Umbilical cord (tissue), 2 donors: Measurements from ENCODE around the genes VAMP3, PER3 and PARK7.

DNA sequence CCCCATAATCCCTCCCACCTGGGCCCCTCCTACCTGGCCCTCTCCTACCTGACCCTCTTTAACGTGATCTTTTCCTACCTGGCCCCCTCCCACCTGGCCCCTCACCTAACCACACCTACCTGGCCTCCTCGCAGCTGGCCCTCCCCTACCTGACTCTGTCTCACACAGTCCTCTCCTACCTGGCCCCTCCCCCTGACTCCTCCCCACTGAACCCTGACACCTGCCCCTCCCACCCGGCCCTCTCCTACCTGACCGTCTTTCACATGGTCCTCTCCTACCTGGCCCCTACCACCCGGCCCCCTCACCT is 220.6 kb upstream of the VAMP3 start:
- RAMPAGE, long total RNA, result no peak

GRCh38 chr1:7645092-7645569 is 126.0 kb upstream of the VAMP3 start:
- RAMPAGE, long total RNA, result no peak

DNA sequence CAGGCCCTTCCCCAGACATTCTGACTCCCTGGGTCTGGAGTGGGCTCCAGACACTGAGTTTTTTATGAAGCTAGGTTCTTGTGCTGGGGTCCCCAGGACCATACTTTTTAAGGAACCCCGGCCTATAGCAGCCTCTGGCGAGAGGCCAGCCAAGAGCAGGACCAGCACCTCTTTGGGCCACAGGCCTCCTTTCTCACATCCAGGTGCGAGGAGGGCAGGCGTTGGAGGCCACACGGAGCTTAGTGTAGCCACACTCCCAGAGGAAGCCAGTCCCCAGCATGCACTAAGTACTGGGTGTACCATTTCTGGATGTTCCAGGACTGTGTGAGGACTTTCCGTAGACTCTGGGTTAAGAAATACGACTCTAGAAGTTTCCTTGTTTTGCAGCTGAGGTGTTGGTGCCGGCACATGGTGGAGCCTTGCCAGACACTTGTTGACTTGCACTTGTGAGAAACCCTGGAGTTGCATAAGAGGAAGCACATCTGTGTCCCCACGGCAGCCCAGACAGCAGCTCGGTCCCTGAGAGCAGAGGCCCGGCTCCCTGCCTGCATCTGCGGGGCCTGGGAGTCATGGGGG is 122.2 kb upstream of the VAMP3 start:
- RAMPAGE, long total RNA, result no peak

DNA sequence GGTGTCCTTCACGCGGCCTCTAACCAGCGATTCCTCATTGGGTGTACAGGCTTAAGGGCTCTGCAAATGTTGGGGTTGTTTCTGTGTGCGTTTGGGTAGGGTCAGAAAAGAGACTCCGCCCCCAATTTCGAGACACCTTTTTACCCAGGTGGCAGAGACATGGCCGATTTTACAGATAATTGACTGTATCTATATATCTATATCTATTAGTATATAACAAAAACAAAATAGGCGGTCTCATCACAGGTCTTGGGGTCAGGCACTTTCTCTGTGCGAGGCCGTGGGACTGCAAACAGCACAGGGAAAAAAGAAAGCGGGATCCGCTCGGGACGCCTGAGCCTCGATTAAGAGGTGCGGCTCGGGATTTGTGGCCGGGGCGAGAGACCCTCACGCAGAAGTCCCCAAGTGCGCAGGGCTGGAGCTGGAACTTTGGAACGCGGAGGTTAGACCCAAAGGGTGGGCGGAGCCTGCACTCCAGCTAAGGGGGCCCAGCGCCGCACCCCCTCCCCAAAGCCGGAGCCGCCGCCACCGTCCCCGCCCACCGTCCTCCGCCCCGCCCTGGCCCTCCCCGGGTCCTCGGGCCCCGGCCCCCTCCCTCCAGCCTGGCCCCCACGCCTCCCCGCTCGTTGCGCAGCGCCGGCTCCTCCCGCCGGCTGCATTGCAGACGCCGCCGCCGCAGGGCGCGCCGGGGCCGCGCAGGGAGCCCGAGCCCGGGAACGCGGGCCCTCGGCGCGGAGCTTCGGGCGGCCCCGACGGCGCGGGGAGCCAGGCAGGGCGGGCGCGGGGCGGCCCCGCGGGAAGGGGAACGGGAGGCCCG is 67.4 kb upstream of the VAMP3 start:
- RAMPAGE, long total RNA, result no peak

DNA sequence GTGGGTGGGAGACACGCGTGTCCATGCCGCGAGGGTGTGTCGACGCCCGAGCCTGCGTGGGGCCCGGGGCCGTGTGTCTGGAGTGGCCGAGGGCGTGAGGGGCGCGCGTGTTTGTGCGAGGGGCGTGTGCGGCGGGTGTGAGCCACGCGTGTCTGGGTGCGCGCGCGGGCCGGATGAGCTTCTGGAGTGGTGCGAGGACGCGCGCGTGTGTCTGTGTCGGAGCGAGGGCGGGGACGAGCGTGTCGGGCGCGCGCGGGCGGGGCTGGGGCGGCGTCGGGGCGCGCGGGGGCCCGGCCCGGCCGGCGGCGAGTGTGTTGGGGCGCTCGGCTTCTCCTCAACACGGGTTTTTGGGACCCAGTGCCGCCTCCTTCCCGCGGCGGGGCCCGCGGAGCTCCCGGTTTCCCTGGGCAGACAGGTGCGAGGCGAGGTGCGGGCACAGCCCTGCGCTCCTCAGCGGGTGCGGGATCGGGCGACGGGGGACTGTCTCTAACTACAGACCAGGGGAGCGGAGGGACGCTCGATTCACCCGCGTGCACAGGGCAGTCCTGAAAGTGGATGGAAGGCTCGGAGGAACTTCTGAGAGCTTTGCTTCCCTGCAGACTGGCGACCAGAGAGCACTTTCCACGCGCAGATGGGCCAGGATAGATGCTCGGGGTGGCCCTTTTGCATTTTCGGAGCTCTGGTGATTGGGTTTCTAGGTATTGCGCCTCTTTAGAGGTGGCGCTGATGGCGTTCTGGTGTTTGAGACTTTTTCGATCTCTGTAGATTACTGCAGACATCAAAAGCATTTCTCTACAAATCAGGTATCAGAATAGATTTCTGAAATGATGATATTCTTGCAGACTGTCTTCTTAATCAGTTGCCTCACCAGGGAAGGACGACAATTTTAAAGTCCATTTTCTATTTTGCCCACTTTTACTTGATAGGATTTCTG is 65.6 kb upstream of the VAMP3 start:
- RAMPAGE, long total RNA, result no peak

GRCh38 chr1:7771048-7772160 is at the start of gene VAMP3:
Gene VAMP3, plus strand, starts transcription at chr1:7771296.
- RAMPAGE, long total RNA, result start-site peak on the plus strand at chr1:7771272-7771353, 154 and 50 reads in 2 replicates

GRCh38 chr1:7783911-7784993 is at the start of gene PER3:
Gene PER3, plus strand, starts transcription at chr1:7784291.
- RAMPAGE, long total RNA, result start-site peak on the plus strand at chr1:7784295-7784366, 92 and 30 reads in 2 replicates

DNA sequence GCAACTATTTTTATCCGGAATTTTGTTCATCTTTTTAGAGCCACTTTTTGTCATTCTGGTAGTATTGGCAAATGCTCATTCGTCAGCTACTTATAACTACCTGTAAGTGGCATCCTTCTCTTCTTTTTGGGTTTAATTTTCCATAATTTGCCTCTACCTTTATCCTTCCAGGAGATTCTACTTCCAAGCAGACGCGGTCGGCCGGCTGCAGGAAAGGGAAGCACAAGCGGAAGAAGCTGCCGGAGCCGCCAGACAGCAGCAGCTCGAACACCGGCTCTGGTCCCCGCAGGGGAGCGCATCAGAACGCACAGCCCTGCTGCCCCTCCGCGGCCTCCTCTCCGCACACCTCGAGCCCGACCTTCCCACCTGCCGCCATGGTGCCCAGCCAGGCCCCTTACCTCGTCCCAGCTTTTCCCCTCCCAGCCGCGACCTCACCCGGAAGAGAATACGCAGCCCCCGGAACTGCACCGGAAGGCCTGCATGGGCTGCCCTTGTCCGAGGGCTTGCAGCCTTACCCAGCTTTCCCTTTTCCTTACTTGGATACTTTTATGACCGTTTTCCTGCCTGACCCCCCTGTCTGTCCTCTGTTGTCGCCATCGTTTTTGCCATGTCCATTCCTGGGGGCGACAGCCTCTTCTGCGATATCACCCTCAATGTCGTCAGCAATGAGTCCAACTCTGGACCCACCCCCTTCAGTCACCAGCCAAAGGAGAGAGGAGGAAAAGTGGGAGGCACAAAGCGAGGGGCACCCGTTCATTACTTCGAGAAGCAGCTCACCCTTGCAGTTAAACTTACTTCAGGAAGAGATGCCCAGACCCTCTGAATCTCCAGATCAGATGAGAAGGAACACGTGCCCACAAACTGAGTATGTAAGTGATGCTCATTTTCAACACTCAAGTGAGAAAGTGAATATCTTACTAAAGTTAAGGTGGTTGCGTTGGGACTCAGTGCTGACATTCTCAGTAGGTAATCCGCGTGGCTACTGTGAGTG is 25.6 kb downstream of the UTS2 start:
- RAMPAGE, long total RNA, result no peak

GRCh38 chr1:7953750-7954851 is 7.4 kb upstream of the PARK7 start:
- RAMPAGE, long total RNA, result no peak

DNA sequence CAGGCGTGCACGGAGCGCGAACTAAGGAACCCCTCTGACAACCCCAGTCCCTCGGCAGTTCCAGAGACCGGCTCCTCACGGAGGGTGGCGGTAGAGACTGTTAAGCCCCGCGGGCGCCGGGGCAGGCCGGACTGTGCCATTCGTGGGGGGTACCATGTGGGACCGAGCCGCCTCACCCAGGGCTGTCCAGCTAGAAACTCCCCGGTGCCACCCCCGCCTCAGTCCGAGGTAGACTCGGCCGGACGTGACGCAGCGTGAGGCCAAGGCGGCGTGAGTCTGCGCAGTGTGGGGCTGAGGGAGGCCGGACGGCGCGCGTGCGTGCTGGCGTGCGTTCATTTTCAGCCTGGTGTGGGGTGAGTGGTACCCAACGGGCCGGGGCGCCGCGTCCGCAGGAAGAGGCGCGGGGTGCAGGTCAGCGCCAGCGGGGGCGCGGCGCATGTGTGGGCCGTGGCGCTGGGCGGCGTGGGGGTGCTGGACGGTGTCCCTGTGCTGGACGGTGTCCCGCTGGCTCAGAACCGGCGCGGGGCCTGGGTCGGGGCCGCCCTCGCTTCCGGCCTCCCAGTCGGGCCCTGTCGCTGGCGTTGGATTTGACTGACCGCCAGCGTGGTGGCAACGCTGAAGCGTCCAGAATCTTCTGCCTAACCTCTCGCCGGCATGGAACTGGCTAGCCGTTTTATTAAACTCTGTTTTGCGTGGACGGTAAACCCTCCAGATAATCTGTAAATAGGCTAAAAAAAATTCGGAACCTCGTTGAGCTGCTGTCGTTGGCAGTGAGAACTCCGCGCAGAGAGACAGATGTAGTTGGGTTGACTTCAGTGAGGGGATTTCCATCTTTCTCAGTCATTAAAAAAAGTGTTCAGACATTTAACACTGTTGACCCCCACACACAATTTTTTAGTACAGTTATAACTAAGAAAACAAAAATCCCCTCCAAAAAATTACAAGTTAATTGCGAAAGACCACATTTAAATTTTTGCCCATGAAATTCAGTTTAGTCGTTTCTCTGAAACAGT is at the start of gene PARK7:
Gene PARK7 (plus strand): TSS at position 329 of the 1,013 bp plus-strand sequence.
- RAMPAGE, long total RNA, result start-site peak on the plus strand centred at position 337 of the sequence, 82 bp wide, 666 and 283 reads in 2 replicates

DNA sequence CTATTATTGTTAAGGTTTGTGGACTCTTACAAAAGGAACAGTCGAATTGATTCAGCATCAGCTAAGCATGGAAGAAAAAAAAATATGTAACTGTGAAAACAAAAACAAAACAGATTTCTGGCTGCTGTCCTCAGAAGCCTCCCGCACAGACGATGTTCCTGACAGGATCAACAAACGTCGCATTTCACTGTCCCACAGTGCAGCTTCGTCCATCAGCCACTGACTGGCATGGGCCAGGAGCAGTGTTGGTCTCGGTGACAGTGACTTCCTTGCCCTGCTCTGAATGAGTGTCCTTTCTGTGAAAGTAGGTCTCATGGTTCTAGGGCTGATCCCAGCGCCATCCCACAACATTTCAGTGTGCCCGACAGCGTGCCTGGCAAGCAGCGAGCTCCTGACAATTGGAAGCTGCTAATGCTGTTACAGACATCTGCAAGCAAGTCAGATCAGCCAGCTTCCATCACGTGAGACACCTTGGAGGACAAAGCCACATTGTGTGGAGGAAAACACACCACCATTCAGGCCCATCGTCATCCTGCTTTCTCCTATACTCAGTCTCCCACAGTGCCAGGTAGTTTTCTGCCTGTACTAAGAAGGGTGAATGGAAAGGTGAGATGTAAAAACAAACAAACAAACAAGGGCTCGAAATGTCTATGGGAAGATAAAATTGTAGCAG is 22.0 kb downstream of the ERRFI1 start:
- RAMPAGE, long total RNA, result no peak

DNA sequence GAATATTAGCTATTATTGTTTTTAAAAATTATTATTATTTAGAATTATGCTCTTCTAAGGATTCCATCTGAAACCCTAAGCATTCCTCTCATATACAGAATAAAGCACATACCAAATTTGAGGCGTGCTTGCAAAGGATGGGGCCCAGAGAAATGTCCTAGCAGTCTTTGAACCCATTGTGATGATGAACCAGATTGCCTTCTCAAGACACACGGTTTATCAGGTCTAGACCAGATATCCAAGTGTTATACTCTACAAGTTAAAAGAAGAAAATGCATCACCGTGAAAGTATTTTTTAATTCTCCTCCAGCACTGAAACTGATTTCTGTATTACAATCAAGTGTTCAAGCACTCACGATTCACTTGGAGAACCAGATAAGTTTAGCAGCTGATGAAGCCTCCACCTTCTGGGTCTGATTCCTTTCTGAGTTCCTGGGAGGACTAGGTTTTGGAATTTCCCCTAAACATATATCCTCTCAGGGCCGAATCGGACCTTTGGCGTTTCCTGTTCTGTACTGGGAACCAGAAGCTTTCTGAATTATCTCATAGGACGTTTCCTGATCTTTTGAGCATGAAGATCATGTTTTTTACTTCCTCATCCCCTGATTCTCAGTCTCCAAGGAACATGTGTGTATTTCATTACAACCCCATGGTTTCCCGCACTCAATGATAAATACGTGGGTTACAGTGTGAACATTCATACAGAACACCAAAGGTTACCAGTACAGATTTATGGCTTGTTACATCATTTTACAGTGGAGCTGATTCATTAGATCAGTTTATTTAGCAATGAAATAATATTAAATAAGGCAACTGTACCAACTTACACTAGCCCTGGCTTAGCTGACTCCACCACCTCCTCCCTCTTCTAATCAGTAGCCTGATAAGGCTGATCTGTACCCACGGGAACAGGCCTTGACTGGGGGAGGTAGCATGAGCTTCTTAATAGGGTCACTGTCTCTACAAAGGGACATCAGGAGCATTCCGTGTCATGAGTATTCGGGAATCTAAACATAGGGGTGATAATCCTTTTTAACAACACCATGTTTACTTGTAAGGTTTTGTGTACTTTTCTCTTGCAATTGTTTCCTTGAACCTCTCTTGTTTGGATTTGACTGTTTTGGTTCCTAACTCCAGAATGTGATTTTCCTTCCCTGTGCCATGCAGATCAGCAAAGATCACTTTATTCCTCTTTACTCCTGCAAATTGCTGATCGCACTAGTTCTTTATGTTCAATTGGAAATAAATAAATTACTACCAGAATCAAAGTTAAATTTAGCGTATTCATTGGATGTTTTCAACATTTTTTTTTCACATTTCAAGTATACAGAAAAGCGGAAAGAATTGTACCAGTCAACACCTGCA is 57.7 kb upstream of the ERRFI1 start:
- RAMPAGE, long total RNA, result no peak

DNA sequence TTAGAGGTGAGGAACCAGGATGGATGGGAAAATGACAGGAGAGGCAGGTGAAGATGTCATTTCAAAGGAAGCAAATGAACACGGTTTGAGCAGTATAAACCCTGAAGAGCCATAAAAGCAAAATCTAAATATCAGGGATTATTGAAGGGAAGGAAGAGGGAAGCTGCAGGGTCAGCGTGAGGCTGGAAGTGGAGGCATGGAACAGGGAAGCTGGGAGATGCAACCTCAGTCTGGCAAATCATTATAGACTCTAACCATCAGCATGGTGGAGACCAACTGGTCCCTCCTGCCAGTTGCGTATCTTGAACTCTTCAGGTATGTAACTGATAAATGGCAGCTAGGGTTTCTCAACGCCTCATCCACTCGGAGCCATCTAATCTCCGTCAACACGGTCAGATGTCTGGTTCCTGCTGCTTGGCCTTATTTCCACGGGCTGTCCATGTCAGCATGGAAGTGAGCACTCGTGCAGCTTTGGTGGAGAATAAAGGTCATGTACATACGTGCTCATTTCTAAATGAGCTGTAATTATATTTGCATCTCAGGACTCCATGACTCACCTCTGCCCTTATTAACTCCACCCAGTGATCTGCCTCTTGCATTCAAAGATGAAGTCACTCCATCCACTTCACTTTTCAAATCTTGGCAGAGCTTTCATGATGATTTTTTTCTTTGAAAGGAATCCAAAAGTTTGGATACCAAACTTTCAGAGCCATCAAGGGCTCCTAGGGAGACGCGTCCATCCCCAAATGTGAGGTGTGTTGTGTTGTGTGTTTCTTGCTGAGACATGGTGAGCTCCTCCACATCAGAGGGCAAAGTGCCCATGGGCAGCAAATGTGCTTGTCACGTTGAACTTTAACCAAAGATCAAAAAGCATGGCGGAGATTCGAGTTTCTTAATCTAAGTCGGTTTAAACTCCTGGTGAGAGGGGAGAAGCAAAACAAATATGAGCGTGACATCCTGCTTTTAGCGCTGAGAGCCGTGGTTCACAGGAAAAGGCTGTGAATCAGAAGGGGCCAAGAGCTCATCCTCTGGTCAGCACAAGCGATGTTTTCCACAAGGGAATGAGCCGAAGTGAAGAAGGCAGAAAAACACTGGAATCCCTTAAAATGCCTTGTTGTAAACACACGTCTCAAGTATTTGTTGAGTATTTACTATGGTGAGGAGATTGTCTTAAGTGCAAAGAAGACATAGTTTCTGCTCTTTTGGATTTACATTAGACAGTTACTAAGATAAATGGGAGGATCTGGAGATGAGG is 68.5 kb upstream of the ERRFI1 start:
- RAMPAGE, long total RNA, result no peak

DNA sequence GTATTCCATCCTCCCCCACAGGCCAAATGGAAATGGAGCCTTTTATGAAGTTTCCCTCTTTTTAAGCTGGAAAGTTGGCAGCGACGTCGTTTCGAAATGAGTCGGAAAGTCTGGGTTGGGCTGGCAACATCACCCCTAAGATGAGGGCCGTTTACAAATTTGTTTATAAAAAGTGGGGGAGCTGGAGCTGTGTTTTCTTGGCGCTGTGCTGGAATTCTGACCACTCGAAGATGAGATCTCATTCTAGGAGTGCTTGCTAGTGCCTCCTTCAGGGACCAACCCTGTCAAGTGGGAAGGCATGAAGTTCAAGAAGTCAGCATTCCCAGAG is 23.6 kb upstream of the SLC45A1 start:
- RAMPAGE, long total RNA, result no peak

GRCh38 chr1:8347610-8348149 is 29.8 kb downstream of the SLC45A1 start:
- RAMPAGE, long total RNA, result no peak

- RAMPAGE, long total RNA, result no peak
These were observed 79.8 kb downstream of the SLC45A1 start for GRCh38 chr1:8397542-8398227.

- RAMPAGE, long total RNA, result no peak
These were observed 94.1 kb downstream of the SLC45A1 start for GRCh38 chr1:8411964-8412540.

DNA sequence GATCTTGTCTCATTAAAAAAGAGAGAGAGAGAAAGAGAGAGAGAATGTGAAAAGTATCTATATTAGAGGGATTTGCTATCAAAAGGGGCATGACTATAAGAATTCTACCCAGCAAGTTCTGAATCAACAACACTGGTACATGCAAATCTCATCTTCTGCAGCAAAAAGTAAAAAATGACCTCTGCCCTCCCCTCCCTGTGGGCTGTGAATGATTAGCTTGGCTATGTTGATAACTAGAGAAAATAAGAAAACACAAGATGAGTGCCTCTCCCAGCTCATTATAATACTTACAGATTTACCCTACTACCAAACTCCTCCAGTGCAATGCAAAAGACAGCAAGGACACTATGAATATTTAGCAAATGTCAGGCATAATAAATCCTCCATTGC is 102.4 kb downstream of the SLC45A1 start:
- RAMPAGE, long total RNA, result no peak

DNA sequence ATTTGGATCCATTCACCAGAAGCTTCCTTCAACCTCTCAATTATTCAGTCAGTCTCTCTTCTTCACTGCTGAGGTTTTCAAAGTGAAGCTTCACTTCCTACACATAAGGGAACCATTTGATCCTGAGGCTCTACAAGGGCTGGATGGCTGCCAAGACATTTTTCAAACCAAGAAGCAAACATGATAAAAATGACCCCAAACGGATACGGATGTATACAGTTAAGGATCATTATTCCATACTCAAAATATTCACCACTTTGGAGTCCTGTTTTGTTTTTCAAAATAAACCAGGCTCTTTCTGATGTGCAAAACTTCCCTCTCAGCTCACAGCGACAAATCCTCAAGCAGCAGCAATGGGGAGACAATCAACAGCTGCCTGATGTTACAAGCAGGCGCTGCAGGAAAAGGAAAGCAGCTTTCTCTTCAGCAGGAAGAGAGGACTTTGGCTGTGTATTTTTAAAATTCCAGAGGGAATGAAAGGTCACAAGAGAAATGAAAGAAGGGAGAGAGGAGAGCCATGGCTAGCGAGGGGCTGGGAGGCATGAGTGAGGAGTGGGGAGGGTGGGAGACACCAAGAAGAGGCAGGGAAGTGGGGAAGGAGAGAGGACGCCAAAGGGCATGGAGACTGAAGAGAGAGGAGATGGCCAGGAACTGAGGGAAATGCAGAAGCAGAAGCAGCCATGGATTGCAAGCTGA is 145.4 kb downstream of the SLC45A1 start:
- RAMPAGE, long total RNA, result no peak

DNA sequence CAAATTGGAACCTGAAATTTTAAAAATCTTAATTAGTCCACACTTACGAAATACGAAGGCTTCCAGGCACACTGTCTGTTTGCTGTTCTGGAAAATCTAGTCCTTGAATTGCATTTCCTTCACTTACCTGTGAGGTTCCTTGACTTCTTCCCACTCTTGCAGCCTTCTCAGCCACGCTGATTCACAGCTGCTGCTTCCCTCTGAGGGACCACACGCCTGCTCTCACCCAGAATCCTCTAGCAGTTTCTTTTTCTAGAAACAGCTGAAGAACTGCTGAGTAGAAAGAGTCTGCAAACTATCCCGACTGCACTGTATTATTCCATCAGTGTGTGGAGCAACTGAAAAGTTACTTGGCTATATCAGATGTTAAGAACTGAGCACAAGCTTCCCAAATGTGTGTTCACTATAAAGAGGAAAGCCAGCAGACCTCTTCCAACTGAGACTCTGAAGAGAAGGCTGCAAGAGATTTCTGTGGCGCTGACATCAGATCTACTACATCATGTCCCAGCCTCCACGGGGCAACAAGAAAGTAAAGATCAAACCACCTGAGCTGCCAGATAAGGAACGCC is 226.7 kb downstream of the RERE start:
- RAMPAGE, long total RNA, result no peak